Prostate gland (tissue), 2 donors: Measurements from ENCODE around the genes CD276, INSYN1 and CCDC33.

DNA sequence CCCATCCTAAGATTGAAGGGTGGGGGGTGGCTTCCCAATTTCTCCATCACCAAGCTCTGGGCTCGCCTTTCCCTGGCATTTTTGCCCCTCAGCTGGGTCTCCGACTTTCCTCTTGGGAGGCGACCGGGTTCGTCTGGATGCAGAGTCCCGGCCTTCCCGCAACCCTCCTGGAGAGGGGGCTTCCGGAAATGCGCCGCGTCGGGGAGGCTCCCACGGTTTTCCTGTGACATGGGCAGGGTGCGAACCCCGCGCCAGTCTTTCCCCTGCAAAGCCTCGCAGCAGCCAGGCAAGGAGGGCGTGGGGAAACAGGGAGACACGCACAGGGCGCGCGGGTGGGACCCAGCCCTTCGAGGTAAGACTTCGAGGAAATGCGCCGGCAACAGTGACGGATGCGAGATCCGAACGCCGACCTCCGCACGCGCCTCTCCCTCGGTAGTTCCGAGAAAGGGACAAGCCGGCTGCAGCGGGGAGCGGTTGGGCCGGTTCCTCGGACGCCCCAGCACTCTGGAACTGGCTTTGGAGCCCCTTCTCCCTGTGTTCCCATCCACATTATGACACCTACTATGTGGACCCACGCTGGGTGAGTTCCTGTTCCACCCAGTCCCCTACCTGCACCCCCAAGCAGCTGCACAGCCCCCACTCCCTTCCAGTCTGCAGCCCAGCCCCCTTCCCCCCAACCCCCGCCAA lies 566 bp upstream of the HCN4 start:
- PRO-cap: no peak
- RAMPAGE, long total RNA, 2 experiments: no peak in any of the 2 experiments

DNA sequence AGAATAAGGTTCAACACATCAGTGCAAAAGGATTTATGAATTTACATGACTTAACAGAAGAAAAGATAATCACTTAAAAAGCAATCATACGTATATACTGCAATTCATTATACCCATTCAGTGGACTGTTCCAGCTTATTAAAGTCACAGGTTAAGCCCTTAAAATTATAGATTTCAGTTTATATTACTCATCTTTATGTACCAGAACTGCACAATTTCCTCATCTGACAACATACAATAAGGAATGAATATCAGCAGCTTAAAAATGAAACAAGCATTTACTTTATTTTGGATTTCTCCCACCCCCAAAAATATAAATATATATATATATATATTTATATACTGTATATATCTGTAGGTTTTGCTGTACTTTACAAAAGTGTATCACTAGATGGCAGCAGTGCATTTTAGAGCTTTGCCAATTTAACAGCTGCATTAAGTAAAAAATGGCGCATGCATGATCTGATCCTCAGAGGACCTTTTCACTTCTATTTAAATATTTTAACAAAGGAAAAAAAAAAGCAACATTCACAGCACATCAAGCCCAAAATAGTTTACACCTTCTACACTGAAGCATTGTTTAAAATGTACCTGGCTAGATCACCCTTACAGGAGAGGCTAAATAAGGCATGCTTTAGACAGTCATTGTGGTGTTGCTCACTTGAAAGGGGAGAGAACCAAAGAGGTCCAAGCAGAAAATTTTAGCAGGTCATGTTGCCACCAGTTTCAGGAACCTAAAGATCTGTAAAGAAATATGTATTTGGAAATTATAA lies 72.7 kb downstream of the NPTN start:
- PRO-cap: no peak
- RAMPAGE, long total RNA, 2 experiments: no peak in any of the 2 experiments

GRCh38 chr15:73564942-73565219 lies 68.3 kb downstream of the NPTN start:
- PRO-cap: no peak
- RAMPAGE, long total RNA, 2 experiments: no peak in any of the 2 experiments

DNA sequence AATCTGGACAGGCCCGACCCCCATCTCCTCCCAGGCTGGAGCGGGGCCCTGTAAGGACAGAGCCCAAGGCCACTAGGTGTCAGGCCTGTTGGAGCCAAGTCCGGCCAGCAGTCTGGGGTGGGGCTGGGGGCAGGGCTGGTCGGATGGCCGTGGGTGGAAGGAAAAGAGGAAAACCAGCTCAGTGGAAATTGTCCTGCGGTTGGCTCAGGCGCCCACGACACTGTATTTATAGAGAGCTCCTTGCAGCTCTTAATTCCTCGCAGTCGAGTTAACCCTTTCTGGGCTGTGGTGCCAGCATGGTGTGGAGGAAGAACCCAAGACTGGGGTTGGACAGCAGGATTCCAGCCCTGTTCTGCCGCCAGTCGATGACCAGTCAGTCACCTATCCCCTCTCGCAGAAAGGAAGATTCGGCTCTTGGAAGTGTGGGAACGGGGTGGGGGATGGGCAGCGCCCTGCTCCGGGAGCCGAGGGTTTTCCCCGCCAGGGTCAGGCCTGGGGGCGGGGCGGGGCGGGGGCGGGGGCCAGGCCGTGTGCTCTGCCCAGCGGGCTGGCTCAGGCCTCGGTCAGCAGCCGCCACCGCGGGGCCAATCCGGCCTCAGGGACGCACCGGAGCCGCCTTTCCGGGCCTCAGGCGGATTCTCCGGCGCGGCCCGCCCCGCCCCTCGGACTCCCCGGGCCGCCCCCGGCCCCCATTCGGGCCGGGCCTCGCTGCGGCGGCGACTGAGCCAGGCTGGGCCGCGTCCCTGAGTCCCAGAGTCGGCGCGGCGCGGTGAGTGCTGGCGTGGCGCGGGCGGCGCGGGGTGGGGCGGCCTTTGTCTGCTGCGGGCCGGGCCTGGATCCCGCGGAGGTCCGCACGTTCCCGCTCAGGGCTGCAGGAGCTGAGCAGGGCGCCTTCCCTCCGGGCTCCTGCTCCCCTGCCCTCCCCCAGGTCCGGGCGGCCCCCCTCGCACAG lies at the start of gene CD276:
CD276 (plus strand) TSS at position 692 of the 952 bp plus-strand sequence.
- PRO-cap: unidirectional peak, plus-strand start at position 181 of the sequence; unidirectional peak, plus-strand start at position 566 of the sequence; unidirectional peak, plus-strand start at position 667 of the sequence; unidirectional peak, plus-strand start at position 753 of the sequence
- RAMPAGE, long total RNA, 2 experiments: start-site peak on the plus strand in 1 of 2 experiments, centred at position 694 of the sequence, 24 reads per replicate

GRCh38 chr15:73685569-73686254 lies 1.5 kb downstream of the CD276 start:
- PRO-cap: no peak
- RAMPAGE, long total RNA, 2 experiments: no peak in any of the 2 experiments

DNA sequence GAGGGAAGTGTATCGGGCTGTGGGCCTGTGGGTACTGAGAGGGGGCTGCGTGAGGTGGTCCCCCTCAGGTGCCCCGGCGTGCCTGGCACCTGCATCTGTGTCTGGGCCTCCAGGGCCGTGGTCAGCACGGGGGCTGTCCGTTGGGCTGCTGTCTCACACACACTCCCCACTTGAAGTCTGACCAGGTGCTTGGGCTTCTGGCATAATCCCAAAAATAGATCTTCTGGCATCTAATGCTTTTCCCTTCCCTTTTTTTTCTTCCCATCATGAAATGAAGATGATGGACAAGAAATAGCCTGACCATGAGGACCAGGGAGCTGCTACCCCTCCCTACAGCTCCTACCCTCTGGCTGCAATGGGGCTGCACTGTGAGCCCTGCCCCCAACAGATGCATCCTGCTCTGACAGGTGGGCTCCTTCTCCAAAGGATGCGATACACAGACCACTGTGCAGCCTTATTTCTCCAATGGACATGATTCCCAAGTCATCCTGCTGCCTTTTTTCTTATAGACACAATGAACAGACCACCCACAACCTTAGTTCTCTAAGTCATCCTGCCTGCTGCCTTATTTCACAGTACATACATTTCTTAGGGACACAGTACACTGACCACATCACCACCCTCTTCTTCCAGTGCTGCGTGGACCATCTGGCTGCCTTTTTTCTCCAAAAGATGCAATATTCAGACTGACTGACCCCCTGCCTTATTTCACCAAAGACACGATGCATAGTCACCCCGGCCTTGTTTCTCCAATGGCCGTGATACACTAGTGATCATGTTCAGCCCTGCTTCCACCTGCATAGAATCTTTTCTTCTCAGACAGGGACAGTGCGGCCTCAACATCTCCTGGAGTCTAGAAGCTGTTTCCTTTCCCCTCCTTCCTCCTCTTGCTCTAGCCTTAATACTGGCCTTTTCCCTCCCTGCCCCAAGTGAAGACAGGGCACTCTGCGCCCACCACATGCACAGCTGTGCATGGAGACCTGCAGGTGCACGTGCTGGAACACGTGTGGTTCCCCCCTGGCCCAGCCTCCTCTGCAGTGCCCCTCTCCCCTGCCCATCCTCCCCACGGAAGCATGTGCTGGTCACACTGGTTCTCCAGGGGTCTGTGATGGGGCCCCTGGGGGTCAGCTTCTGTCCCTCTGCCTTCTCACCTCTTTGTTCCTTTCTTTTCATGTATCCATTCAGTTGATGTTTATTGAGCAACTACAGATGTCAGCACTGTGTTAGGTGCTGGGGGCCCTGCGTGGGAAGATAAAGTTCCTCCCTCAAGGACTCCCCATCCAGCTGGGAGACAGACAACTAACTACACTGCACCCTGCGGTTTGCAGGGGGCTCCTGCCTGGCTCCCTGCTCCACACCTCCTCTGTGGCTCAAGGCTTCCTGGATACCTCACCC lies 29.0 kb downstream of the CD276 start:
- PRO-cap: no peak
- RAMPAGE, long total RNA, 2 experiments: no peak in any of the 2 experiments

GRCh38 chr15:73742939-73743348 lies 10.2 kb downstream of the INSYN1 start:
- PRO-cap: no peak
- RAMPAGE, long total RNA, 2 experiments: no peak in any of the 2 experiments

DNA sequence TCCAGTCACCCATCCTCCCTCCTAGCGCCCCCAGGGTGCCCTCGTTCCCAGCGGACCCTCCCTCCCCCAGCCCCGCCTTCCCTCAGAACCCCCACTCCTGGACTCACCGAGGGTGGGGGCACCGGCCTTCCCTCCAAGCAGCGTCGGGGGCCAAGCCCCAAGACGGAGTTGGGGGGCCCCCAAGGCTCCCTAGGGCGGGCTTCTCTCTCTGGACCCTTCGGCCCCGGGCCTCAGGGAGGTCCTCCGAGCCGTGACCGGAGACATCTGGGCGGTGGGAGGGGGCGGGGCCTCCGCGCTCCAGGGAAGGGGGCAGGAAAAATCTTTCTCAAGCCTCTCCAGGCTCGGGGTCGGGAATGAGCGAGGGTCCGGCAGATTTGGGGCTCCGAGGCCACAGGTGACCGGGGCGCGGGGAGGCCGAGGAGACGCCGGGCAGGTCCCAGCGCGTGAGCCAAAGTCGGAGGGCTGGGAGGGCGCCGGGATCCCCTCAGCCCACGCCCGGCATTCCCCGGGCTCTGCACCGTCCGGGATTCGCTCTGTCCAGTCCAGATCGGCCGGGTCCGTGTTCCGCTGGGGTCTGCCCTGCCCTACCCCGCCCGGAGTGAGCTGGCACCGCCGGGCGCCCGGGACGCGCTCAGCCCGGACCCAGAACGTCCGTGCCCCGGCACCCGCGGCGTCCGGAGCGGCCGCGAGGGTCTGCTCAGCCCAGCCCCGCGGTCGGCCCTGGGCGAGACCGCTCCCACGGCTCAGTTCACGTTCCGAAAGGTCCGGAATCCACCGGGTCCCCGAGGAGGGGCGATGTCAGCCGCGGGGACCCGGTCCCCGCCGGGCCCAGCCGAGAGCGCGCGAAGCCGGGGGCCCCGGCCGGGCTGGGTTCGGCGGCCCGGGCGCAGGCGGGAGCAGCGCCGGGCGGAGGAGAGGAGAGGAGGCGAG lies 883 bp downstream of the INSYN1 start:
- PRO-cap: no peak
- RAMPAGE, long total RNA, 2 experiments: no peak in any of the 2 experiments

- PRO-cap: unidirectional peak, minus-strand start at chr15:73753267; unidirectional peak, minus-strand start at chr15:73753325
- RAMPAGE, long total RNA, 2 experiments: no peak in any of the 2 experiments
Measured at GRCh38 chr15:73753051-73753603, at the start of gene INSYN1. Gene INSYN1 (minus strand): TSS chr15:73753351.

- PRO-cap: unidirectional peak, plus-strand start at chr15:73927279
- RAMPAGE, long total RNA, 2 experiments: no peak in any of the 2 experiments
Measured at GRCh38 chr15:73927025-73927474, 788 bp downstream of the LOXL1 start.

DNA sequence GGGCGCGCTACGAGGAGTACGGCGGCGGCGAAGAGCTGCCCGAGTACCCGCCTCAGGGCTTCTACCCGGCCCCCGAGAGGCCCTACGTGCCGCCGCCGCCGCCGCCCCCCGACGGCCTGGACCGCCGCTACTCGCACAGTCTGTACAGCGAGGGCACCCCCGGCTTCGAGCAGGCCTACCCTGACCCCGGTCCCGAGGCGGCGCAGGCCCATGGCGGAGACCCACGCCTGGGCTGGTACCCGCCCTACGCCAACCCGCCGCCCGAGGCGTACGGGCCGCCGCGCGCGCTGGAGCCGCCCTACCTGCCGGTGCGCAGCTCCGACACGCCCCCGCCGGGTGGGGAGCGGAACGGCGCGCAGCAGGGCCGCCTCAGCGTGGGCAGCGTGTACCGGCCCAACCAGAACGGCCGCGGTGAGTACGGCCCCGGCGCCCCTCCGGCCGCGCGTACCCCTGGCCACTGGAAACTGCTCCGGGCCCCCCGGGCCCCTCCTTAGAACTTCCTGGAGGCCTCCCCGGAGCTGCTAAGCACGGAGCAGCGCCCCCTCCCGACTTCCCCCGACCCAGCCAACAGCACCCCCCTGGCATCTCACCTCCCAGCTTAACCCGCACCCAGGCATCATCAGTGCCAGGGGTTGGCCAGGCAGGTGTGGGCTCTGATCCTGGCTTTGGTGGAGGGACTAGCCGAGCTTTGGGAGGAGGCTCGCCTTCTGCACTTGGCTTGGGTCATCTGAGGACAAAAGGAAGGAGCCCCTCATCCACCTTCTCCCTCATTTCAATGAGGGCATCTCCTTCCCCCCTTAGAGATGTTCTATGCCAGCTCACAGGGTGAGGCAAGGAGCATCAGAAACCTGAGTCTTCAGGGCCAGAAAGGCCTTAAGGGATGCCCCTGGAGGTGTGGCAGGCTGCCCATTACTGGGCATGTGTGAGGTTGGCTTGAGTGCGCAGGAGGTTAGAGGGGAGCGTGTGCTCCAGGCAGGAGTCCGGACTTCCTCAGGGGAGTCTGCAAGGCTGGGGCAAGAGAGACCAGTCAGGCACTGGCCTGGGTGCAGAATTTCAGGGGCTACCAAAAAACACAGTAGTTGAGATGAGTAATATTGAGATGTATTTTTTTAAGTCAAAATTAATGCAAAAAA lies 1.6 kb downstream of the LOXL1 start:
- PRO-cap: bidirectional peak, plus-strand start at position 324 of the sequence, minus-strand start at position 284 of the sequence; unidirectional peak, minus-strand start at position 466 of the sequence
- RAMPAGE, long total RNA, 2 experiments: start-site peak on the minus strand in 2 of 2 experiments, centred at positions 321 to 375 of the sequence, 10 to 13 reads per replicate

DNA sequence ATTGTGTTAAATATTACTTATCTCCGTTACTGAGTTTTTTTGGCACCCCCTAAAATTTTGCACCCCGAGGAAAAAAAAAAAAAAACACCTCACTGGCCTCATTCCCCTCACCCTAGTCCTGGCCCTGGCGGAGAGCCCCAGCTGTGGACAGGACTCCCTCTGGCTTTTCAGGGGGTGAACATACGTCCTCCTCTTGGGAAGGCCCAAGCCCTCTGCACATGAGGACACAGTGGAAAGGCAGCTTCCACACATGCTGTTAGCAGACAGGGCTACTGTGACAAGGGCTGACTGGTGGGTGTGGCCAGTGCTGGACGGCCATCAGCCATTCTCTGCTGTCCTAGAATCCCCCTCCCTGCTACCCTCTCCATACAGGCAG lies 2.5 kb downstream of the LOXL1 start:
- PRO-cap: no peak
- RAMPAGE, long total RNA, 2 experiments: no peak in any of the 2 experiments

DNA sequence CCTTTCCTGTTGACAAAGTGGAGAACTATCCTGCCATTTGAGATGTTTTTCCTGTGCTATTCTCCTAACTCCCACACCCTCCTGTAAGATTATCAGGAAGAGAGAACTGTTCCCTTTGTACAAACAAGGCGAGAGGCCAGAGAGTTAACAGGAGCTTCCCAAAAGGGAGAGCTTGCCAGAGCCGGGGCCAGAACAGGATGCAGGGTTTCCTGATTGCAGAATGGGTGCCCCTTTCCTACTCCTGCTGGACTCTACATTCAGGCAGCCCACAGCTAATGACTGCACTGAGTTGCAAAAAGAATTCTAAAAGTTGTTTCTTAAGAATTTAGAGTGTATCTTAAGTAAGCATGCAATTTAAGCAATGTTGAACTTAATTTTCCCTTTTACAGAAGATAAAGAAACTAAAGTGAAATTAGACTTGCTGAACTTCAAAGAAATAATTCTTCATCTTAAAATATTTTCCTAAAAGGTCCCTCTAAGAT lies 17.2 kb downstream of the PML start:
- PRO-cap: no peak
- RAMPAGE, long total RNA, 2 experiments: no peak in any of the 2 experiments

DNA sequence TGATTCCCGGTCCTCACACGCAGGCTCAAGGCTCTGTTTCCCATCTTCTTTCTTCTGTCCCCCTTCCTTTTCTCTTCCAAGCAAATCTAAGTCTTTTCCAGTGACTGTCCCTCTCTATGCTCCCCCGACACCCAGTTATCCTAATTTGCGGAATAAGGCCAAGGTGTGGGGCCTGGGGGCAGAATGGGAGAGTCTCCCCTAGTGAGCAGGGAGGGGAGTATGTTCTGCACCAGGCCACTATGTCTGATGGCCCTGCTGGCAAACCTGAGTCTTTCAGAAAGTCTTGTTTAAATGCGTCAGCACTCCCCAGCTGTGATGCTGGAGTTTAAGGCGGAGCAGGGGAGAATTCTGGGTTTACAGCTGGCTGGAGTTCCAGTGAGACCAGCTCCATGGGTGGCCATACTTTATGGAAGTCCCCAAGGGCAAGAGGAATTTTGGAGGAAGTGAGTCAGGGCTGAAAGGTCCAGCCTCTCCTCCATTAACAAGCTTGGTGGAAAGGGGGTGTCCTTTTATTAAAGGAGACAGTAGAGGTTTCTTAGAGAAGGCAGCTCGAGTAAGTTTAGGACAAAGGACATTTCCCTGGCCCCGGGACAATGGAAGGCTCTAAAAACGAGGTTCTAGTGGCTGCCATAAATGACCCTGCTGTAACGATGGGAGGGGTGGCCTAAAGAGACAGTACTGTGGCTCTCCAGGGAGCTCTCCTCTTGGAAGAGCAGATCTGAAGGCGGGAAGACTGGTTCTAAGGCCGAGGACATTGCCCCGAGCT lies 41.9 kb downstream of the GOLGA6A start:
- PRO-cap: unidirectional peak, minus-strand start at position 245 of the sequence
- RAMPAGE, long total RNA, 2 experiments: no peak in any of the 2 experiments

DNA sequence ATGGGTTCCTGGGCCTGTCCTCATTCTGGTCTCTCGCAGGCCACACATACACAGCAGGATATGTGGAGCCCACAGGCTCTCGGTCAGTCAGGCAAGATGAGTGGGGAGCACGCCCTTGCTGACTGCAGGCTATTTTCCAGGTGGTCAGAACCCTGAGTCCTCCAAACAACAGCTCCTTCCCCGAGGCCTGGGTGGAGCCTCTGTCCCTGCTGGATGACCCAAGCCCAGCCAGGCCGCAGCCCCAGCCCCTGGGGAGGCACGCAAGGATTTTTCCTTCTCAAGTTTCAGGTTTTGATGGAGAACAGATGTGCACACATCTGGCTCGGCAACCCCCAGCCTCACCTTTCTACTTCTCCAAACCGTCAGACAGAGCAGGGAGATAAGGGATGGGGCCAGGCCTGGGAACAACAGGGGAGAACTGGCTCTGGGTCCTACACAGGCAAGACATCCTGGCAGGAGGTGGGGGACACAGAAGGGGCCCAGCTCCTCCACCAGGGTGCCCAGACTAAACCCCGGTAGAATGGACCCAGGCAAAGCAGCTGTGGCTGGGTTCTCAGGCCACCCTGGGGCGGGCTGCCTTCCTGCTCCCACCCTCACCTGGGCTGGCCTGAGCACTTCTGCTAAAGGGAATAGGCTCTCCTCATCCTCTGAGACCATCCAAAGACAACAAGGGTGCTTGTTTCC lies 1.5 kb downstream of the STRA6 start:
- PRO-cap: no peak
- RAMPAGE, long total RNA, 2 experiments: no peak in any of the 2 experiments

GRCh38 chr15:74222629-74223157 lies 13.4 kb upstream of the CCDC33 start:
- PRO-cap: no peak
- RAMPAGE, long total RNA, 2 experiments: no peak in any of the 2 experiments

DNA sequence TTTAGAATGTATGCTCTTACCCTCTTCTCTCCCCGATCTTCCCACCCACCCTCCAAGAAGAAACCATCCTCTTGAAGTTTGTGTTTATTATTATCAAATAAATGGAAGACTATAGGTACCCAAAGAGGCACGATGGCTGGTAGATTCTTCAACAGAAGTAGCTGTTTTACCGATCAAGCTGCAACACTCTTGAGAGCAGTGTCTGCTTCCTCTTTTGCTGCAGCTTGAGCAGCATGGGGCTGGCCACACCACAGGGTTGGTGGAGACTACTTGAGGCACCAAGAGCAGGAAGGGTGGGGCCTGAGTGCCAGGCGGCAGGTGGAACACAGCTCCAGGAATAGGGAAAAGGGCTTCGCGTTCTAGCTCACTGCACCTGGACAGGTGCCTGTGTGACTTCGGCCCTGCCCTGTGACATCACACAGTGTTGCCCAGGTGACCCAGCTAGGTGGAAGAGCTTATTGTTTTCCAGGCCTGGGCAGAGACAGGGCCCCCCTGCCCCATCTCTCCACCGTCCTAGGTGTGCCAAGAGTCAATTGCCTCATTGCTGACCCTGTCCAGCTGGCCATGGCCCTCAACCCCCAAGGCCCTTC lies at the start of gene CCDC33:
CCDC33 (plus strand) TSS at position 458 of the 590 bp plus-strand sequence.
- PRO-cap: no peak
- RAMPAGE, long total RNA, 2 experiments: no peak in any of the 2 experiments

GRCh38 chr15:74250953-74251797 lies 15.0 kb downstream of the CCDC33 start:
- PRO-cap: unidirectional peak, minus-strand start at chr15:74251161
- RAMPAGE, long total RNA, 2 experiments: no peak in any of the 2 experiments

DNA sequence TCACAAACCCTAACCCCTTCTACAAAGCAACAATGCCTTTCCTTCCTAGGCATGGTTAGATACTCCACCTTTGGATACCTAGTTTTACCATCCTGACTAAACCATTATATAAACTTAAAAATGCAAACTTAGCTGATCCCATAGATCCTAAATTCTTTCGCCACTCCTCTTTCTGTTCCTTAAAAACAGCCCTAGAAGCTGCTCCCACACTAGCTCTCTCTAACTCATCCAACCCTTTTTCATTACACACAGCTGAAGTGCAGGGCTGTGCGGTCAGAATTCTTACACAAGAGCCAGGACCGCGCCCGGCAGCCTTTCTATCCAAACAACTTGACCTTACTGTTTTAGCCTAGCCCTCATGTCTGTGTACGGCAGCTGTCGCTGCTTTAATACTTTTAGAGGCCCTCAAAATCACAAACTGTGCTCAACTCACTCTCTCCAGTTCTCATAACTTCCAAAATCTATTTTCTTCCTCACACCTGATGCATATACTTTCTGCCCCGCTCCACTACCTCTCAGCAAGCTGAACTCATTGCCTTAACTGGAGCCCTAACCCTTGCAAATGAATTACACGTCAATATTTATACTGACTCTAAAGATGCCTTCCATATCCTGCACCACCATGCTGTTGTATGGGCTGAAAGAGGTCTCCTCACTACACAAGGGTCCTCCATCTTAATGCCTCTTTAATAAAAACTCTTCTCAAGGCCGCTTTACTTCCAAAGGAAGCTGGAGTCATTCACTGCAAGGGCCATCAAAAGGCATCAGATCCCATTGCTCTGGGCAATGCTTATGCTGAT lies 9.8 kb downstream of the CYP11A1 start:
- PRO-cap: no peak
- RAMPAGE, long total RNA, 2 experiments: no peak in any of the 2 experiments

DNA sequence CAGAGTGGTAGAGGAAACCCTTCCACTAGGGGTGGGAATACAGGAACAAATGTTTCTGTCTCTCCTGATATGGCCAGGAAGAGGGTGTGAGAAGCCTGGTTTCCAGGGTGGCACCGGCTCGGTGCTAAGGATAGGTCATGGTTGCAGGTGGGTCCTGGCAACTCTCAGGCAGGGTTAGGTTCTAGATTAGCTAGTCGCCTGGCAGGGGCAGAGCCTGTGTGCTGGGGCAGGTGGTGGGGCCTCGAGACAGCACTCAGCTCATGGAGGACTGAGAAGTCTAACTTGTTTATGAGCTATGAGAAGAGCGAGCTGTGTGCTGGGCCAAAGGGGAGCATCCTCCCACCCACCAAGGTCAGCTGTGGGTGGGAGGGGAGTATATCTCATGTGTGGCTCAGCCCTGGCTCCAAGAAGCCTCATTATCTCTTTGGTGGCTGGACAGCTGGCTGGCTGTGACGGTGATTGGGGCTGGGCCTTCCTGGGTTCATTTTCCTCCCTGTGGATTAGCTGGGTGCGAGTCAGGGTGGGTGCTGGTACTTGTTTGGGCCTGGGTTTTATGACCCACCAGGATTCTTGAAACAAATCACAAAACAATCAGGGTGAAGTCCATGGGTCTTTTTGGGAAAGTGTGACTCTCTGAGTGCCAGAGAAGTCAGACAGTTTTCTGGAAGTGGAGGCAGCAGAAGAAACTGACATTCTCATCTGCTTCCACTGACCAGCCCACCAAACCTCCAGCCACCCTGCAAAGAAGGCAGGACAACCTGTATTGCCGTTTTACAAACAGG lies 9.8 kb downstream of the SEMA7A start:
- PRO-cap: no peak
- RAMPAGE, long total RNA, 2 experiments: no peak in any of the 2 experiments